Measurements from ENCODE around the gene THSD7A.

- RRBS = no CpG with 5 or more reads among the region's 36 CpGs
Measured at GRCh38 chr7:6402094-6403185, 28.1 kb downstream of the RAC1 start.

DNA sequence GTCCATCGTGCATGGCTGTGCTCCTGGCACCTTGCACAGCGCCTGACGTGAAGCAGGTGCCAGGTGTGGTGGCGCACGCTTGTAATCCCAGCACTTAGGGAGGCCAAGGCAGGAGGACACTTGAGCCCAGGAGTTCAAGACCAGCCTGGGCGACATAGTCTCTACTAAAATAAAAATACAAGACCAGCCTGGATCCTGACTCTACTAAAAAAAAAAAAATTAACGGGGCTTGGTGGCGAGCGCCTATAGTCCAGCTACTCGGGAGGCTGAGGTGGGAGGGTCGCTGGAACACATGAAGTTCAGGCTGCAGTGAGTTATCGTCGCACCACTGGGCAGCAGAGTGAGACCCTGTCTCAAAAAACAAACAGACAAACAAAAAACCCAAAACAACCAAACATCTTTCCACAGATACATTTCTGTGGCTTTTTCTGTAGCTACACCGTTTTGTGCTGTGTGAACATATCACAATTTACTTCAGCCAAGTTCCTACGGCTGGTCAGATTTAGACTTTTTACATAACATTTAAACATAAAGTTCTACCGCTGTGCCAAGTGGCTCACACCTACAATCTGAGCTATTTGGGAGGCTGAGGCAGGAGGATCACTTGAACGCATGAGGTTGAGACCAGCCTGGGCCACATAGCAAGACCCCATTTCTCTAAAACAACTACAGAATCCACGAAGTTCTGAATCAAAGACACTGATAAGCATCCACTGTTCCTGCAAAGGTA is 30.5 kb downstream of the DAGLB start:
- RRBS = no CpG with 5 or more reads among the region's 18 CpGs

GRCh38 chr7:6531074-6531527 is 20.2 kb downstream of the GRID2IP start:
- RRBS = 6% methylated on average over 8 of the region's 43 CpGs

- RRBS = 64% methylated on average over 2 of the region's 7 CpGs
Measured at GRCh38 chr7:6578463-6578964, 1.3 kb downstream of the ZDHHC4 start.

GRCh38 chr7:6642551-6643643 is 5.8 kb downstream of the ZNF316 start:
- RRBS = 80% methylated on average over 7 of the region's 32 CpGs

GRCh38 chr7:7156797-7157571 is 25.4 kb upstream of the C1GALT1 start:
- RRBS = no CpG with 5 or more reads among the region's 5 CpGs

- RRBS = no CpG with 5 or more reads among the region's 4 CpGs
Measured at GRCh38 chr7:7696318-7697224, 21.8 kb downstream of the RPA3 start.

GRCh38 chr7:7726335-7727034 is 8.1 kb upstream of the RPA3 start:
- RRBS = no CpG with 5 or more reads among the region's 6 CpGs

GRCh38 chr7:7785130-7785730 is 66.8 kb upstream of the RPA3 start:
- RRBS = no CpG with 5 or more reads among the region's 6 CpGs

- RRBS = no CpG with 5 or more reads among the region's 5 CpGs
Measured at GRCh38 chr7:7866088-7866978, 102.3 kb upstream of the GLCCI1 start.

- RRBS = 10% methylated on average over 3 of the region's 13 CpGs
Measured at GRCh38 chr7:8441901-8442117, 8.4 kb downstream of the NXPH1 start.

DNA sequence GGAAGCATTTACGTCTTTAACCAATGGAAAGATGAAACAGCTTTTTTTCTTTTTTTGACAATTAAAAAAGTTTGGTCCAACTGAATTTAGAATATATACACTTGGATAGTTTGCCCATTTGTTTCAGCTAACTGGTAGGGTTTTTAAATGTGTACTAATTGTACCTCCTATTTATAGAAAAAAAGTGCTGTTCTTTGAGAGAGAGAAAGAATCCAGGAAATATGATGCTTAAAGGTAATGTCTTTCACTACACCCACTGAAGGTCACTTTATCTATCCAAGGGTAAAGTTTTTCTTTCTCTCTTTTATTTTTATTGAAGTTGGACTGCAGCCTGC is 202.3 kb downstream of the NXPH1 start:
- RRBS = no CpG with 5 or more reads among the region's 1 CpG

DNA sequence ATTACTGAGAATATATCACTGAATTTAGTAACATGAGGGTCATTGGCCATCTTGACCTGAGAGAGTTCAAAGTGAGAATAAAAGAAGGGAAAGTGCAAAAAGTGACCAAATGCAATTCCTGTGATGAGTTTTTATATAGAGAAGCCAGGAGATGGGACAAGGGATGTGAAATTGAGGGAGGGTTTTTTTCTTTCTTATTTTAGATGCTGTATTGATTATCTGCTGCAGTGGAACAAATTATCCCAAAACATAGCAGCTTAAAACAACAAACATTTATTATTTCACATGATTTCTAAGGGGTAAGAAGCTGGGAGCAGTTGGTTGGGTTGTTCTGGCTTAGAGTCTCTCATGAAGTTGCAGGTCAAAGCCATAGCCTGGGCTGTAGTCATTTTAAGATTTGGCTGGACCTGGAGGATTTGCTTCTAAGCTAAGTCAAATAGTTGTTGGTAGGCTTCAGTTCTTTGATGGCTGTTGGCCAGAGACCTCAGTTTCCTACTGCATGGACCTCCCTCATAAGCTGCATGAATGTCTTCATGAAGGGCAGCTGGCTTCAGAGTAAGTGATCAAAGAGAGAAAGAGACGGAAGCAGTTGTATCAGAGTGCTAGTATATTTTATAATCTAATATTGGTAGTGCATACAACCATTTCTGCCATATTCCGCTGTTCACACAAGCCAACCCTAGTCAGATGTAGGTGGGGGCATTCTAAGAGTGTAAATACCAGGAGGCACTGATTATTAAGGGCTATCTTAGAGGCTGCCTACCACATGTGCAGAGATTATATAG is 23.8 kb downstream of the PHF14 start:
- RRBS = no CpG with 5 or more reads among the region's 2 CpGs

GRCh38 chr7:11193831-11194278 is 220.2 kb downstream of the PHF14 start:
- RRBS = no CpG with 5 or more reads among the region's 2 CpGs

DNA sequence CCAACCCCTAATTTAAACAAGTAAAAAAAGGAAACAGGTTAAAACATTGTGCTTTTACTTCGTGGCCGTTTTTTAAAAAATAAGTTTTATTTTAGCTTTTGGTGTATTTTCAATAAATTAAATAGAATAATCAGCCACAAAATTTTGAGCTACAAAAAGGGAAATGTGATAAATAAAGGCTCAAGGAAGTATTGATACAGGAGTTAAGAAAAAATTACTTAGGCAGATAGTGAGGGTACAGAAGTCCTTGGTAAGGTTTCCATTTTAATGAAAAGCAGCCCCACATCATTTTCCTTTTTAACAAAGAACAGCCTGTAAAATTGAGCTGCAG is 279.7 kb downstream of the THSD7A start:
- RRBS = no CpG with 5 or more reads among the region's 2 CpGs

DNA sequence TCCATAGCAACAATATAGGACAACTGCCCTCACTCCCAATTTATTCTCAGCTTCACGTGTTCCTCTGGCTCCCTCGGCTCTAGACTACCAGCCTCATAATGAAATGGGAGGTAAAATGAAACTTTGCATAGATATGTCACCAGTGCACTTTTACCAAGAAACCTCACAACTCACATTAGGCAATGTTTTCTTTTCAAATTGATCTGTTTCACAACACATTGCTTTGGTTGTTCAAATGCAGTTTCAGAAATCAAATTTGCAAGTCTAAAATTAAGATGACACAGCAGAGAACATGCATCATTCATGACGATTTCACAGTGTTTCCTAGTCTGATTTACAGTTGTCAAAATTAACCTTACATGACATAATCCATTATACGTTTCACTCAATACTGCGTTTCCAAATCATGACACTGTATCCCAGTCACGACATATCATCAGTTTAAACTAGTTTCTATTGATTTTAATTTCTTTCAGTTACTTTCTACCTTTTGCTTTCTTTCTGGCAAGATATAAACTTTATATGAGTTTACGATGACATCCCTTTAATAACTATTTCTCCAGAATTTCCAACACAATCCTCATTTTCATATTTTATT is 211.0 kb downstream of the THSD7A start:
- RRBS = no CpG with 5 or more reads among the region's 7 CpGs

DNA sequence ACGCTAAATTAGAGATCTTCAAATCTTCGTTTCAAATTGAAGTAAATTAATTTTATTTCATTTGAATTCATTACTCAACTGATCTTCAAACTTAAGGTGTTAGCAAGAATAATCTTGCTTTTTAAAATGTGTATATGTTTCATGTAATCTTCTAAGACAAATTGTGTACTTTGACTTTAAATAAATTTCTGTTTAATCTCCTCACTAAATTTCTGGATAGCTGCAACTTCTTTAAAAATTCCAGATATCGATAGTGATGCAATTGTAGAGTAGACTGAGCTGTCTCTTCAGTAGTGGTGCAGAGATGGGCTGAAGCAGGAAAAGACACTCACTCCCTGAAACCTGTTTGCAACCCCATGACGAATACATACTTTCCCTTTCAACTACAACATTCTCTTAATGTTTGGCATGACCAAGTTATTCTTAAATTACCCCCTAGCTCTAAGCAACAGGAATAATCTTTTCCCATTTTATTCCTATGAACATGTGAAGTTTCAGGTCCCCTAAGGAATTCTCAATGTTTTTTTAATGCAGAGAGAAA is 1.5 kb downstream of the THSD7A start:
- RRBS = no CpG with 5 or more reads among the region's 4 CpGs

DNA sequence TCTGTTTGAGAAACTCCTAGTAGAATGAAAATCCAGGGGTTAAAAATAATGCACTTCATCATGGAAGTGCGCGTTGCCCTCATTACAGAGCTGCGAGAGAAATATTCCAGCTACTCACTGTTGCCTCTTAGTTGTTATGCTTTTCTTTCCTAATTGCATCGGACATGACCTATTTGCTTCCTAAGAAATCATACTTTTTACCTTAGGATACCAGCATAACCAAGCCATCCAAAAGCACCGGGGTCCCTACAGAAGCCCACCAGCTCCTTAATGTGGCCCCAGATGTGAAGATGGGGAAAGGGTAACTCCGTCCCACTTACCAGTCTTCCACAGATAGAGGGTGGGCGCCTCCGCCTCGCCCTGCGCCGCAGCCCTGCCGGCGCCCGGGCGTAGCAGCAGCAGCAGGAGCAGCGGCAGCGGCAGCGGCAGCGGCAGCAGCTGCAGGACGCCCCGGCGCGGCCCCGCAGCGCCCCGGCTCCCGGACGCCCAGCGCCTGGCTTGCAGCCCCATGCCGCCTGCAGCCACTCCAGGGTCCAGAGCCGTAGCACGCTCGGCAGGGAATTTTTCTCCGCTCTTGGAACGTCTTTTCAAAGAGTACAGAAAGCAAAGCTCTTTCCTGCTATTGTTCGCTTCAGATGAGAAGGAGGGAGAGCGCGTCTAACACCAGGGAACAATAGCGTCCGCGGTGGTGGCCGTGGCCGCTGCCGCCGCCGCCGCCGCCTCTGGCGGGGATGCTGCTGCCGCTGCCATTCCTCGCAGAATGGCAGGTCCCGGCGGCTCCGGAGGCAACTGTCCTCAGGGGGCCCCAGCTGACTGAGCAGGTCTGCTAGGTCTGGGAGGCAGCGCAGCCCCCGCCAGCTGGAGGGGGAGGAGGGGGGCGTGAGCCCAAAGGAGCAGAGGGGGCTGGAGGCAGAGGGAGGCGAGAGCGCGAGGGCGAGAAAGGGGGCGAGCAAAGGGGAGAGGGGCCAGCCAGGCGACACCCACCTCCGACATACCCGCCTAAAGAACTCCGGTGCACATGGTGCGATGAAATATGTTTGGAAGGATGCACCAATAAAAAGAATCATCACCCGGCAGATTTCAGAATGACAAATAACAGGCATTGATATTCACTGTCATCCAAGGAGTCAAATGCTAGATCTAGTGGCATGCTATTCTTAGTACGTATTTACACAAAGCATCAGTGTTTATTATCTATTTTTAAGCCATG is at the start of gene THSD7A:
THSD7A (minus strand) TSS at position 762 of the 1,210 bp plus-strand sequence.
- RRBS = 41% methylated on average over 7 of the region's 69 CpGs

DNA sequence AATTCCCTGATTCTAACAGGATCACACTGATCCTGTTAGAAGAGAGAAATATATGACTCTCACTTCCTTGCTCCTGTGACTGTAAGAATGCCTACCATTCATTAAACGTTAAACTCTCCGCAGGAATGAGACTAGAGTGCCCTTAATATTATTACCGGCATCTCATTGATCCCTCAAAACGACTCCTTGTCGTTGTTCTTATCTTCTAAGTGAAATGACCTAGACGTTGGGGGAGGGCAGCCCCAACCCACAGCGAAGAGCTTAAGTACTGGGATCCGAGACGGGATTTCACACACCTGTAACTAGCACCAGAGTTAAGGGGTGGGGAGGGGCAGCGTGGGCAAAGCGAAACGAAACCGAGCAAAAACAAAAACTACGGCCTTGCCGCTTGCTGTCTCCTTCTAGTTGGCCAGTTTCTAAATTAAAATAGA is 650 bp upstream of the TMEM106B start:
- RRBS = no CpG with 5 or more reads among the region's 15 CpGs

DNA sequence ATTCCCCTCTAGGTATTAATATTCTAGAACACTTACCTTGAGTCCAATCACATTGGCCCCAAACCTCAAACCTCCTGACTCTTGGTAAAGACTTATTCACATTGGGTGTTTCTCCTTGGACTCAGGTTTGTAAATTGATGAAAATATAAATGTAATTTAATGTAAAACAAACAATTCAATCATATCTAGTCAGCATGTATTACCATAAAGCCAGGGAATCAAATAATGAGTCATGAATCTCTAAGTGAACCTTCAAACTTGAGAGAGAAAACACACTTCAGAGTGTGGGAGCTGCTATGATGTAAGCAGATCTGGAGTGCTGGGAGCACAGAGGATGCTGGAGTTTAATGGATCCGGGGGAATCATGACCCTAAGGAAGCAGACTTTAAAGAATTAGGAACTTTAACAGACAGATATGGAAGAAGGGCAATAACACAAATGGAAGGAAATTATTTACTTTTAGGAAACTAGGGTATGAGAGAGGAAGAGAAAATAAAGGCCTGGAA is 5.2 kb upstream of the SCIN start:
- RRBS = no CpG with 5 or more reads among the region's 1 CpG

Data from UCH-1 (cell line).